Pericardium fibroblast (primary cell): ENCODE measurements around the genes CYTH3, RSPH10B2 and CCZ1B.

DNA sequence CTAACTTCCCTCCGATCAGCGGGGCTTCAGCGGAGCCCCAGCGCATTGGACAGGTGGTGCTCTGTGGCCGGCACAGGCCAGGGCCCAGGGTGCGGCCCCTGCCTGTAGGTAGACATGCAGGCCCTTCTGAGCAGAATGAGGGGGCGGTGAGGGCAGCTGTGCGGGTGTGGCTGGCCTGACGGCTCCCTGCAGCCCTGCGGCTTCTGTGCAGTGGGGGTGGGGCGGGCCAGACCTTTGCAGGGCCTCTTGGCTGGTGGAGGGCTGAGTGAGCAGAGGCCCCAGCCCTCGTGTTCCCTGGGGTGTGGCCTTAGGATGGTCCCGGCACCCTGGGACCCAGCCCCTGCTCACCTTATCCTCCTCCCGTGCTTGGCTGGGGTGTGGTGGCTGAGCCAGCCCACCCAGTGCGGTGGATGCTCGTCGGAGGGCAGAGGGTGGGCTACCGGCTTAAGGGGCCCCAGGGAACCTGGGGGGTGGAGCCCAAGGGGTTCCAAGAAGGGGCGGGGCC is 6.2 kb downstream of the FSCN1 start:
- RAMPAGE, long total RNA: no peak

- RAMPAGE, long total RNA: no peak
Measured at GRCh38 chr7:5629970-5630448, 37.4 kb downstream of the FSCN1 start.

DNA sequence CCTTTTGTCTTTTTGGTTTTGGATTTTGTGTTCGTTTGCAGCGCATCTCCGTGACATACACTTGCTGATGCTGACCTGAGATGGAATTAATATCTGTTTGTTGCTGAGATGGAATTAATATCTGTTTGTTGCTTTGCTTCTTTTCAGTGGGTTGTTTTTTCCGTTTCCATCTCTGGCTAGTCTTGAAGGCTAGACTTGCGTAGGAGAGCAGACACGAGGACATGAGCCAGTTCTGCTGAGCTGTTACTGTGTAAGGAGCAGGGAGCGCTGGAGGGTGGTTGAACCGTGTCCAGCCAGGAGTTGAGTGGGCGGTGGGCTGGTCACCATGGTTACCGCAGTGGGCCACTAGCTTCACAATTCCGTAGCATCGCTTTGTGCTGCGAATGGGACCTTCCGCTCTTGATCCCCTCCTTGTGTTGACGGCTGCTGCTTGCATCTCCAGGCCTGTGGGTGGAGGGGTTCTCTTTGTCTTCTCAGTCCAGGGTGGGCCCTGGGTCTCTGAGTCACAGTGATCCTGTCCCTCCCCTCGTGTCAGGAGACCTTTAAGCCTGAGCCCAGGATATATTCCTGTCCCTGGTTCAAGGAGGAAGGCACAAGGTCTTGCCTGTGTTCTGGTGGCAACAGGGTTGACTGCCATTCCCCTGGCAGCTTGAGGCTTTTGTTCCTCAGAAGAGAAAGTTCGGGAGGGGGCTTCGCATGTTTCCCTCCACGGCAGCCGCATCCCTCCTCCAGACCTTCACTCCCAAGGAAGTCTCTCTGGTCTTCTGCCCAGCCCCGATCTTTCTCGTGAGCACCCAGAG is 49.4 kb upstream of the OCM start:
- RAMPAGE, long total RNA: no peak

GRCh38 chr7:6023278-6024548 is 7.5 kb upstream of the ANKRD61 start:
- RAMPAGE, long total RNA: no peak

GRCh38 chr7:6158348-6159034 is 53.7 kb downstream of the USP42 start:
- RAMPAGE, long total RNA: no peak

- RAMPAGE, long total RNA: no peak
Measured at GRCh38 chr7:6237026-6237399, 35.4 kb downstream of the CYTH3 start.

DNA sequence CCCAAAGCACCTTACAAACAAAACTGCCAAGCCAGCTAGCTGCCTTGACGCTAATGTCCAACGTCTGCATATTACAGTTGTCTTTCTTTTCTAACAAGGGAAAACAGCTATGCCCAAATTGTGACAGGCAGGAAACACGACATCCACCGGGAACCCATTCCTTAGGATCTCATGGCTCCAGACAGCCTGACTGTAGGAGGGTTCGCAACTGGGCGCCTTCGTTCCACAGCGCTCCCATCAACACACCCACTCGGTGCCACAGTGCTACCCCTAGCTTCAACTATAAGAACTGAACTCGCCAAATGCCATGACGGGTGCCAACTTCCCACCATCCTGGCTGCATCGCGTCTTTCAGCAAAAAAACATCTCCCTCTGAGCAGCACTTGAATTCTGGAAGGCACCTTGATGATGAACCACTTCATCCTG is 1.5 kb downstream of the CYTH3 start:
- RAMPAGE, long total RNA: no peak

GRCh38 chr7:6272234-6272959 is at the start of gene CYTH3:
Gene CYTH3 (minus strand): TSS chr7:6272624.
- RAMPAGE, long total RNA: no peak

- RAMPAGE, long total RNA: no peak
Measured at GRCh38 chr7:6307768-6308113, 35.3 kb upstream of the CYTH3 start.

DNA sequence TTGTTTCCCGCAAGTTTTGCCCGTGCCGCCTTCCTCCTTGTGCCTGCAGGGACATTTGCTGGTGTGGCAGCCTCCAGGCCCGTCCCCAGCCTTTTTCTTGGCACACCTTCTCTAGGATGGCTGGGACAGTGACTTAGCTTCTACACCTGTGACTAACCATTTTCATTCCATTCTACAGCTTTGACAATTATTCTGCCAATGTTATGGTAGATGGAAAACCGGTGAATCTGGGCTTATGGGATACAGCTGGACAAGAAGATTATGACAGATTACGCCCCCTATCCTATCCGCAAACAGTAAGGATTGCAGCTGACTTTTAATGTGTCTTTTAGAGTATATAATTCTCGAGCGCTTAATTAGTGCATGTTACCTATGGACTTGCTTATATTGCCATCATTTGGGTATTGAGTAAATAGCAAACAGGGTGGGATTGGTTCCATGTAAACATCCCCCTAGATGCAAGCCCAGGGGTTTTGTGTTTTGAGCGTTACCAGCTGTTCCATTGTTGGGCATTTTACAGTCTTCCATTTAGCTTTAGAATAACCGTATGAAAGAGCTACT is 17.5 kb downstream of the RAC1 start:
- RAMPAGE, long total RNA: no peak

DNA sequence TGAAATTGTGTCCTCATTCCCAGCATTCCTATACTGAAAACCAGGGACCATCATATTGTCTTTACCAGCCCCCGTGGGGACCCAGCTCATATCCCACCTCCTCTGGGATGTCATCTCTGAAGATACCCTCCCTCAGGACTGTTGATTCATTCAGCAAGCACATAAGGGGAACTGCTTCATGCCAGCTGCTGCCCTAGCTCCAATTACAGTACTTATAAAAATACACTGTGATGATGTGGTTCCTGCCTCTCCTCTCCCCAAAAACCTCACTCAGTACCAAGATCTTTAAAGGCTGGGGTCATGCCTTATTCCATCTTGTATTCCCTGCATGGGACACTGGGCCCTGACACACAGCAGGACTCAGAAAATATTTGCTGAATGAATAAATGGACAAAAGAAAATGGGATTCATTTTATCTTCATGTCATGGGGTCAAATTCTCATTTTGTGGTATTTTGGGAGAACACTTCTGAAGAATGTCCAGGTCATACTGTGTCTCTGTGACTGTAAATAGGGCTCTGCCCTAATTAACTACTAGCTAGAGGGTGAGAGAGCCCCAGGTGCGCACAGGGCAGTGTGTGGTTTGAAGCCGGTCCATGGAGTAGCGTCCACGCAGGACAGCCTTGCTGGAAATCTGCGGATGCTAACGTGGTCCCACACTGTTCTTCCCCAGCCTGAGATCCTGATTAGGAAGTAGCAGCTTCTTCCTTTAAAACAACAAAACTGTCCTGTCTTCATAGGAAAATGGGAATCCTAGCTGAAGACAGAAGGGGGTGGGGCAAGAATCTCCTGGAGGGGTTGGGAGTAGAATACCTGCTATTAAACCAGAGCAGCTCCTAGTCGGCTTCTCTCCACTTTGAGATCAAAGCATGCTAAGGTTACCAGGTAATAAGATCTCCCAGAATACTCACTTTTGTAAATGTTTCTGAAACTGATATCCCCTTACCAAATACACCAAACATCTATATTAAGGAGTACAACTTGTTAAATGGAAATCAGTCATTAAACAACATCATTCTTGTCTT is 7.0 kb downstream of the KDELR2 start:
- RAMPAGE, long total RNA: no peak

DNA sequence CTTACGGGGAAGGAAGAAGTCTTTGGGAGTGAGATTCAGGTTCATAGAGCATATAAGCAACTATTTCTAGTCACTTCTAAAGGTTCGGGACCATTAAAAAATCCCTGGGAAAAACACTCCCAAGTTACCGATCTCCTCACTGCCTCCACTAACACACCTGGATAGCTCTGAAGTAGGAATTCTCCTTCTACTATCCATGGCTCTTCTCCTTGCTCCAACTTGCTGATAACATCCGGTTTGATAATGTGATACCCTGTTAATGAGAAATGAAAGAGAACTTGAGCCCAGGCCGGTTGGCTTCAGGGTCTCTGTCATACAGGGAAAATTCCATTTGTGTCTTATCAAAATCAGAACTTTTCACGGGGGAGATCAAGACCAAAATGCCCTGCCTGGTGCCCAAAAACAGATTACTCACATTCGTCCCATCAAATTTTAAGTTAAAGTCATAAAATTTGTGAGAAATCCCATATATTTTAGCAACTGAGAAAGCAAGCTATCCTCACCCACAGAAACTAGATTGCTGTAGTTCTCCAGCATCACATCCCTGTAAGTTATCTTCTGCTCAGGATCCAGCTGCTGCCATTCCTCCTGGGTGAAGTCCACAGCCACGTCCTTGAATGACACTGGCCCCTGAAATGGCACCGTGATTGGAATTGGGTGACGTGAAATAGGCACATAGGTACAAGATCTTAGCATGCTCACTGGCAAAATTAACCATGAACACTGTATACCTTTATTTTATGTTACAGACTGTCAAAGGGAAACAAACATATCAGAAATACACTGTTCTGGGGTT is 9.4 kb downstream of the ZNF12 start:
- RAMPAGE, long total RNA: no peak

DNA sequence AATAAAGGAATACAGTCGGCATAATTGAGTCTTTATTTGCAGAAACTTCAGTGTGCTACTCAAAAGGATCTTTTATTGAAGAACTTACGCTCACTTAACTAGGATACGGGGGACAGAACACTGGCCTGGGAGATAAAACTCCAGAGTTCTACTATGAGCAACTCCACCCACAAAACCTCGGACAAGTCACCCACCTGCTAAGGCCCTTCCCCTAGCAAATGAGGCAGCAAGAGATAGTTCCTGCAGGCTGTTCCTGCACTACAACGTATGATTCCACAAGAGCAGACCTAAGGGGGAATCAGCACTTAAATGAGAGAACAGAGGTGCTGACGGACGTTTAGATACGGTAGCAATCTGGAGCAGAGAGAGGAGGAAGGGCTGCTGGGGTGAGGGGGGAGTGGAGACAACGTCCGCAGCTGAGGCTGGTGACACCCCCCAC is 898 bp downstream of the ZNF12 start:
- RAMPAGE, long total RNA: no peak

- RAMPAGE, long total RNA: no peak
Measured at GRCh38 chr7:6729979-6730724, 23.4 kb upstream of the ZNF12 start.

GRCh38 chr7:6753922-6754502 is at the start of gene RSPH10B2:
Gene RSPH10B2 (plus strand): TSS chr7:6754103.
- RAMPAGE, long total RNA: no peak

DNA sequence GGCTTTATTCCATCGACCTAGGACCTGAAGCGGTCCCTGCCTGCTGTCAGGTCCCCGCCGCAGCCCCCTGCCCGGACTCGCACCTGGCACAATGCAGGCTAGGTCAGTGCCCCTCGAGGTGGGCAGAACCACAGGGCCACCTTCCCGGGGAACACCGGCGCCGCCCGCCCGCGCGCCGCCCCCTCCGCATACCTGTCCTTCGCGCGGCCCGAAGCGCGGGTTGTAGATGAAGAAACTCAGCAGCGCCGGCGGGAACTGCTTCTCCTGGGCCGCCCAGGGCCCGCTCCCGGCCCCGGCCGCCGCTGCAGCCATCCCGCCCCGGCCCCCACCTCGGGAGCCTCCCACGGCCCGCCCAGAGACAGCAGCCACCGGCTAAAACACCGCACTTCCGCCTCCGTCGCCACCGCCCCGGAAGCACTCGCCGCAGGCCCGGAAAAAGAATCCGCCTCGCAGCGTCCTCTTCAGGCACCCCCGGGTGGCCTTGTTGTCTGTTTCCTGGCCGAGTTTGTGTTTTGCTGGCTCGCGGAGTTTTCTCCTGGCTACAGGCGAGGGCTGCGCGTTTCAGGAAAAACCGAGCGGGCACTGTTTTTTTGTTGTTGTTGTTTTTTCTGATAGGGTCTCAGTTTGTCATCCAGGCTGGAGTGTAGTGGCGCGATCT is at the start of gene CCZ1B:
CCZ1B (minus strand) TSS at position 390 of the 658 bp plus-strand sequence.
- RAMPAGE, long total RNA: no peak

- RAMPAGE, long total RNA: no peak
Measured at GRCh38 chr7:7271054-7271525, 88.7 kb downstream of the C1GALT1 start.

DNA sequence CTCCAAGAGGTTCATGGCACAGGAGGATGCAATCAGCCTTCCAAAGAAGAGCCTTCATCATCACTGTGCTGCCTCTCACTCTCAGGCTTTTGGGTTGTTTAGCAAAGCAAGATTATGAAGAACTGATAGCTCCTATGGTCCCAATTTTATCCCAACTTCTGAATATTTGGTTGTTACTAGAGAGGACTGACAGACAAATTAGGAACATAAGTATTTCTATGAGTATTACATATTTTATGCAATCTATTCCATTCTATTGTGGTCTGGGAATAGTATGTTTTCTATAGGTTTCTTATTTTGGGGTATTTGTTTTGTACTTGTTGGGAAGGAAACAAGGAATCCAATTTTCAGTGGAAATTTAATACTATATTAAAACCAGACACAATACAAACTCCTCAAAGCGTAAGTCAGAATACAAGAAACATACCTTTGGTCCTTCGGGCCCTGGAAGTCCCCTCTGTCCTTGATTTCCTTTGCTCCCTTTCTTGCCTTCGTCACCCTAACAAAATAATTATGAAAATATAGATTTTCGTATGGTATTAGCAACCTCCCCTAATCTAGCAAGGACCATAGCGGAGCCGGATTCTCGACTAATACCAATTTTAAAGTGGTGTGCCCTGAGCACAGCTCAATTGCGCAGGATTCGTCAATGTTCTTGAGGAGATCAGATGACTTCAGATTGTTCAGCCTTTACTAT is 95.2 kb downstream of the COL28A1 start:
- RAMPAGE, long total RNA: no peak

DNA sequence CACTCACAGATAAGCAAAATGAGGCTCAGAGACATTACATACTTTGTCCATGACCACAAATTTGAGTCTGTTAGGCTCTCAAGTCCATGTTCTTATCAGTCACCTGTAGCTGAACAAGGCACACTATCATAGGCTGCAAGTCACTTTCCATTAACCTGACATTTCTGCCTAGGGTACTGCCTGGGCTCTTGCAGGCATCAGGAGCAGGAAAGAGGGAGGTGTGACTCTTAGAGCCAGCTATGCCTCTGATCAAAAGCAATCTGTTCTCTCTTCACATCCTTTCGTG is 22.5 kb downstream of the COL28A1 start:
- RAMPAGE, long total RNA: no peak

GRCh38 chr7:7568982-7569418 is 2.3 kb downstream of the MIOS start:
- RAMPAGE, long total RNA: no peak